Prostate gland (tissue), 2 donors: ENCODE measurements around the genes SLC6A7 and TCOF1.

DNA sequence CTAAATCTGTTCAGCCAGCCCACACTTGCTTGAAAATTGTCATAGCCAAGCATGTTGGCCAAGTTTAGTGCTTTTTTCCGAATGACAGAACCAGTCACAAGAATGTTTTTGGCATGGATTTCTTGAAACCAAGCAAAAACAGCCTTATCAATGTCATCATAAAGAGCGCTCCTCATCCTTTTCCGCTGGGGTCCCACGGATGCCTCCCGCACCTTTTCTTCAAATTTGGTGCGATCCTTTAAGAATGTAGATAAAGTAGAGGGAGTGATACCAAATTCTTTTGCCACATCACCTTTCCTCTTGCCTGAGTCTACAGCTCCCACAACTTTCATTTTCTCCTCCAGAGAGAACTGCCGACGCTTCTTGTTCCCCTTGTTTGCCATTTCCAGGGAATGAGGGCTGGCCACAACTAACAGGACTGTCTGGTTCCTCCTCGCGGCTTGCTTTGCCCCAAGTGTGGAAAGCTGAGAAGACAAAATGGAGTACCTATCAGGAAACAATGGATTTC is 4.4 kb downstream of the TIGD6 start:
- PRO-cap, result no peak
- RAMPAGE, long total RNA, 2 experiments, result no peak in any of the 2 experiments

DNA sequence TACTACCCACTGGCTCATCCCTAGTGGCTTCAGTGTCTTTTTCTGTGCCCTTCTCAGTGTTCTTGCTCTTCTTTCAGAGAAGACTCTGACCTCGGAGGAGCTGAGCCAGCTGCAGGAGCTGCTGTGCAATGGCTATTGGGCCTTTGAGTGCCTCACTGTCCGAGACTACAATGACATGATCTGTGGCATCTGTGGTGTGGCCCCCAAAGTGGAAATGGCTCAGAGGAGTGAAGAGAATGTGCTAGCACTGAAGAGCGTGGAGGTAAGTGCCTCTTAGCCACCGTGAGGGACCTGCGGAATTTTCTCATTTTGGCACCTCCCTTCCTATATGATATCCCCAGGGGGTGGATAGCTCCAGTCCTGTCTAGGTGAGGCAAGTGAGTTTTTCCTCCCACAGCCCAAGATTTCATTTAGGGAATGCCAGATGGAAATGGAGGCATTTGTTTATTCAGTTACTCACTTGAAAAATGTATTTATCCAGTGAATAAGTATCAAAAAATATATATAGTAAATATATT is 41.2 kb downstream of the HMGXB3 start:
- PRO-cap, result no peak
- RAMPAGE, long total RNA, 2 experiments, result no peak in any of the 2 experiments

DNA sequence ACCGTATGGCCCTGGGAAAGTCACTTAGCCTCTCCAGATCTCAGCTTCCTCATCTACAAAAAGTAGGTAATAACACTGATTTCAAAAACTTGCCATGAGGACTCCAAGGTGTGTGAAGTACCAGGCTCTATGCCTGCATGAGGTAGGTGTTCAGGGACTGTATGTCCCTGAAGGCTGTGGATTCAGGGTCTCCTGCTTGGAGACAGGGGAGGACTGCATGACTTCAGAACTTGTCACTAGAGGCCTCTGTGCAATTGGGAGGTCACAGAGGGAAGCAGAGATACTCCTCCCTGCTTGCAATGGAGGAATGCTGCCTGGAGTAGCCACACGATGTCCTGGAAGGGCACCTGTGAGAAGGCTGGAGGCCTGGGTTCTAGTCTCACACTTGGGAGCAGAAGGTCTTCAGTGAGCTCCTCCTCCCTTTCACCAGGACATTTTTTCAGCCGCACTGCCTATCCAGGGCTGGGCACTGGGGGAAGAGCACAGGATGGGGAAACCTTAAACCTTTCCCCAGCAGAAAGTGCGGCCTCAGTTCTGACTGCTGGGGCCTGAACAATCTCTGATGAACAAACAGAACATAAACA is 2.1 kb downstream of the PDGFRB start:
- PRO-cap, result unidirectional peak, plus-strand start at position 326 of the sequence
- RAMPAGE, long total RNA, 2 experiments, result no peak in any of the 2 experiments

DNA sequence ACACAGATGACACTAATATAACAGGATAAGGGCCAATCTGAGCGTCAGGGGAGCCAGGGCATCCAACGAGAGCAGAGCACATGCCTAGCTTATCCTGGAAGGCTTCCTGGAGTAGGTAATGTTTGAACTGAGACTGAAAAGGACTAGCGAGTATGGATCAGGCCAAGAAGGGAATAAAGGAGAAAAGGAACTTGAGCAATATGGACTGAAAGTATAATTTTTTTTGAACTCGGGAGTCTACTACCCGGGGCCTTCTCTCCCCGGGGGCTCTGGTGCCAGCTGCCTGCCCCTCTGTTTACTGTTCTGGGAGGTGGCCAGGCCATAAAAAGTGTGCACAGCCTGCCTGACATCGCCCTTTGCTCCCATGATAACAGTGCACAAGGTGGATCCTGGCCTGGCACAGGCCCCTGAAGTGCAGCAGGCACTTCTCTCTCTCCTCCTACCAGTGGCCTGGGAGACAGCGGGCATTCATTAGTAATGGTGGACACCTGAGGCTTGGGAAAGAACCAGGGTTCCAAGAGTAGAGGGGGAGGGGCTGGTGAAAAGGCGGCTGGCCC is 4.7 kb upstream of the SLC6A7 start:
- PRO-cap, result no peak
- RAMPAGE, long total RNA, 2 experiments, result no peak in any of the 2 experiments

DNA sequence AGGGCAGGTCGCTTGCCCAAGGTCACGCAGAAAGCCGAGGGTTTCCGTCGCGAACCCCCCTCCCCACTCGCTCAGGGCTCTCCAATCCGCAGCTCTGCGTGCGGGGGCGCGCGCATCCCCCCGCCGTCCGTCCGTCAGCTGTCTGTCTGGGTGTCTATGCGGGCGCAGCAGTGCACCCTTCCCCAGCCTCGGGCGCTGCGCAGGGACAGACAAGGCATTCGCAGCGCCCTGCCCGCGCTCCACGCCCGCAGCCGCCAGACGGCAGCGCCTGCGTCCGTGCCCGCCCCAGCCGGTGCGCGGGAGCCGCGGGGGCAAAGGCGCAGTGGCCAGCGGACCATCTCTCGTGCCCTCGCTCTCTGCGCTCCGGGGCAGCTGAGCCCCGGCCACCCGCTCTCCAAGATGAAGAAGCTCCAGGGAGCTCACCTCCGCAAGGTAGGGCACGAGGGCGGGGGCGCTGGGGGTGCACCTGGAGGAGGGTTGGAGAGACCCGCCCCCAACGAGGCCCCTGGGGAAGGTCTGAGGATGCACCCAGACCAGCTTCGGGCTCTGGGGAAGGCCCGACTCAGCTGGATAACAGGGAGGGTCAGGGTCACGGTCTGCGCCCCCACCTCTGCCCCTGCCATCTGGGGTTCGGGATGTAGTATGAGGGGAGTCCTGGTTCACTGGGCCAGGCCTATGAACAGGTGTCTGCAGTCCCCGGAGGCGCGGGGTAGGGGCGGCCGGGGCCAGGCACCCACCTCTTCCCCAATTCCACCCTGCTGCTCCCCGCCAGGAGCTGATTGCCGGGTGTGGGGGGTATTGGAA is at the start of gene SLC6A7:
TSS of gene SLC6A7 (plus strand) at position 134 of the 804 bp plus-strand sequence.
- PRO-cap, result no peak
- RAMPAGE, long total RNA, 2 experiments, result no peak in any of the 2 experiments

DNA sequence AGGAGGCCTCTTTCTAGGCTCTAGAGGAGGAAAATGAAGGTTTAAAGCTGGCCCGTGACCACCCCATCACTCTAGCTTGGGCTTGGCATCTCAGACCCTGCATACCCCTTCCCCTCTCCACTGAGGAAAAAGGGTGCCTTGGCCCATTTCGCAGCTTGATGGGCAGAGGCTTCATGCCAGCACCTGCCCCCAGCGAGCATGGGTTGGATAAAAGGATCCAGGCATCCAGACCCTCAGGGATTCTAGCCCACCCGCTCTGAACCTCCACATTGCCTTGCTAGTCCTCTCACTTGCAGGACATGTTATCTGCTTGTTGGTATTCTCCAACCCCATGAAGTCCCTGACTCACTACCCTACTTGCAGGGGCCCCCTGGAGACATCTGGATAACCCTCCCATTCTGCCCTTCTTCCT is 1.9 kb upstream of the CAMK2A start:
- PRO-cap, result no peak
- RAMPAGE, long total RNA, 2 experiments, result no peak in any of the 2 experiments

DNA sequence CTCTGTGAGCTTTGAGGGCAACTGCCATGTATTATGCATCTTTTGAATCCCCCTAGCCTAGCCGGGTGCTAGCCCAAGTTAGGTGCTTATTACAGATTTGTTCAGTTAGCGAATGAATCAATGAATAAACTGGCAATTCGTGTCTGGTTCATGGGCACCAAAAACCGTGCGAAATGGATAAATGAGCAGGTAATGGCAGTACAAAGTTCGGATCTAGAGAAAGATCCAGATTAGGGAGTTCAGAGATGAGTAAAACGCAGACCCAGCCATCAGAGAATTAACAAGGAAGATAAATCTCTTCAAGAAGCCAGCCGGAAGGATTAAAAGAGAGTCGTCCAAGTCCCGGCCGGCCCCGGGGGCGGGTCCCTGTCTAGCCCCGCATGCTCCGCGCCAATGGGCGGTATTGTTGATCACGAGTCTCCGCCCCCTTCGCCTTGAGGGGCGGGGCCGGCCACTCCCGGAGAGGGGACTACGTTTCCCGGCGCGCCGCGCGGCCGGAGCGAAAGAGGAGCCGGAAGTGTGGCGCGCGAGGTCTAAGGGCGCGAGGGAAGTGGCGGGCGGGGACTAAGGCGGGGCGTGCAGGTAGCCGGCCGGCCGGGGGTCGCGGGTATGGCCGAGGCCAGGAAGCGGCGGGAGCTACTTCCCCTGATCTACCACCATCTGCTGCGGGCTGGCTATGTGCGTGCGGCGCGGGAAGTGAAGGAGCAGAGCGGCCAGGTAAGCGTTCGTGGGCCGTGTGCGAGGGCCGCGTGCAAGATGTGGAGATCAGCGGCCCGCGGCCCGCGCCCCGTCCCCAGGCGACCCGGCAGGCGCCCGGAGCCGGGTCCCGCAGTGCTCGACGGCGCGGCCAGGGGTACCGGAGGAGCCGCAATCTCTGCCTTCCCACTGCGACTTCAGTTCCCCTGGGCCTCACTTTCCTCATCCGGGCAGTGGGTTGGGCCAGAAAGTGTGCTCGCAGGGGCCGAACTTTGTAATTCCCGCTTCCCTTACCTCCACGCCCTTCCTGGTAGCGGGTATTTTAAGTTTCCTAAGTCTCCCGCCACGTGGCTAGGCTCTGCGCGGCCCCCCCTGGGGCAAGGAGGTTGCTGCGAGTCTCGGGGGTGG is at the start of gene TCOF1:
TSS of gene TCOF1 (plus strand) at position 560 of the 1,104 bp plus-strand sequence.
- PRO-cap, result bidirectional peak, plus-strand start at position 503 of the sequence, minus-strand start at position 368 of the sequence
- RAMPAGE, long total RNA, 2 experiments, result start-site peak on the plus strand in 2 of 2 experiments, centred at position 589 of the sequence, 26 to 66 reads per replicate

- PRO-cap, result no peak
- RAMPAGE, long total RNA, 2 experiments, result no peak in any of the 2 experiments
Observed at GRCh38 chr5:150361959-150362291, 4.4 kb downstream of the TCOF1 start.

DNA sequence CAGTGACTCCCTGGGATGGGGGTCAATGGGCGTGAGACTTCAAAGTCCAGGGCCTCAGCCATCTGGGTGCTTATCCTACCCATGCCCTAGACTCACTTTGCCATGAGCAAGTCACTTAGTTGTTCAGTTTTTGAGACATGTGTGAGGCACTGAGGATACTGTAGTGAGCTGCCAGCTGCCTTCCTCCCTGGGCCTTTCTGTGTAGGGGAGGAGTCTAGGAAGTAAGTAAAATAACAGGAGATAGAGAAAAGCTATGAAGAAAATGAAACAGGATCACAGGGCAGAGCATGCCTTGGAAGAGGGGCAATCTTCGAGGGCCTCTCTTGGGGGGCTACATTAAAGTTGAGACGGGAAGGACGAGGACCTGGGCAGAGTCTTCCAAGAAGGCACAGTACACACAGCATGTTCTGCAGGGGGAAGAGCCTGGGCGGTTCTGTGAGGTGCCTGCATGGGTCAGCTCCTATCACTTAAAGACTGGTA is 5.9 kb downstream of the TCOF1 start:
- PRO-cap, result no peak
- RAMPAGE, long total RNA, 2 experiments, result no peak in any of the 2 experiments

DNA sequence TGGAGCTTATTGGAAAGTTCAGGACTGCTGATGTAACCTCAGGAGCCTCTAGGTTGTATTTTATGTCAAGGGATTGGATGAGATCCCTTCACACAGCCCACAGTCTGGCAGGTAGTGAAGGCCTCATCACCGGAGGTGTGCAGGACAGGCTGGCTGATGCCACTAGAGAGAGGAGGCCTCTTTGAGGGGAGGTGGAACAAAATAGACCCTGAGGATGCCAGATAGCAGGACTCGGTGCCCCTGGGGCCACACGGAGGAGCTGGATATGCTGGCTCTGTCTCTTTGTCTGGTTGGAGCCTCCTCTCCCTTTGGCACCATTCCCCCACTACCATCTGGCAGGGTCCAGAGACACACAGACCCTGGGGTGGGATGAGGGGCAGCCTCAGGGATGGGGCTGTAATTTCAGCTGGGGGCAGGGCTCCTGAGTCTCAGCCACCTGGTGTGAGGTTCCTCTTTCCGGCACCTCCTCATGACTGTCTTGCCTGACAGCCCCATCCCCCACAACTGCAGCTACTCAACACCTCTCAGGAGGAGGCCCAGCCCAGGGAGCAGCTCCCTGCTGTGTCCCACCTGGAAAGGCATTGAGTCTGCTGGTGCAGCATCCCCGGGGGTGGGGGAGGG is 11.5 kb upstream of the RPS14 start:
- PRO-cap, result no peak
- RAMPAGE, long total RNA, 2 experiments, result no peak in any of the 2 experiments

DNA sequence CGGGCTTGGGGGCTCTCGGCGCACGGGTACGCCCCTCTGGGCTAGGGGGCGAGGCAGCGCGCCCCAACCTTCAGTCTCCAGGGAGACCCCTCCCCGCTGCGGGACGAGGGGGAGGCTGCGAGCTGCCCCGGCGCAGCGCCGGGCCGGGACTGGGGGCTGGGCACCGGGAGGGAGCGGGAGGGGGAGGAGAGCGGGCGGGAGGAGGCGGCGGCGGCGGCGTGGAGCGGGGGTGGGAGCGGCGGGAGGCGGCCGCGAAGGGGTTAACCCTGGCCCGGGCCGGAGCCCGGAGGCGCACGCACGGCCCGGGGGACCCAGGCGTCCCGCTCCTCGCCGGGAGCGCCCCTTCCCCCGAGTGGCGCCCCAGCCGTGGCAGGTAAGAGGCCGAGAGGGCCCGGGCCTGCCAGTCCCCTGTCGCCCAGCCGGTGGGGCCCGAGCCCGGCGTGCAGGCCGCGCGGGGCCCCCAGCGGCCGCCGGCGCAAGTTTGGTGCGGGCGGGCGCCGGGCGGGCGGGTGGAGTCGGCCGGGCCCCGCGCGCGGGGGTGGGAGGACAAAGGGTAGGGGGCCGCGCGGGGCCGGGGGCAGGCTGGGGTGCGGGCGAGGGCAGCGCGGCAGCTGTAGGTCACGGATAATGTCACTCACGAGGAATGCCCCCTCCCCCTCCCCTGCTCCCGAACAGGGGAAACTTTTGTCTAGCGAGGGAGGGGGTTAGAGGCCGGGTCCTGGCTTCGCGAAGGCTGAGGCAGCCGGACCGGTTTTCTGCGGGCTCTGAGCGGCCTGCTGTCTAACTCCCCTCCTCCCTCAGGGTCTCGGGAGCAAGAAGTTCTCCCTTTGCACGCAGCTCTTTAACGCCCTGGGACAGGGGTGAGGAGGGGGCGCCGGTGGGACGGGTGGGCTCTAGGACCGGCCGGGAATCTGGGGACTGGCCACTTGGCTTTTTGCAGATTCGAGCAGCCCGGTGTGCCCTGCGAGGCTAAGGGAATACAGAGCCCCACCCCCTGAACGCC is 21.6 kb upstream of the NDST1 start:
- PRO-cap, result bidirectional peak, plus-strand start at position 188 of the sequence, minus-strand start at position 151 of the sequence; bidirectional peak, plus-strand start at position 750 of the sequence, minus-strand start at position 483 of the sequence
- RAMPAGE, long total RNA, 2 experiments, result start-site peak on the plus strand in 1 of 2 experiments, centred at position 302 of the sequence, 20 reads per replicate

GRCh38 chr5:150498306-150498953 is 9.5 kb upstream of the NDST1 start:
- PRO-cap, result no peak
- RAMPAGE, long total RNA, 2 experiments, result no peak in any of the 2 experiments

GRCh38 chr5:150510101-150511086 is 2.5 kb downstream of the NDST1 start:
- PRO-cap, result bidirectional peak, plus-strand start at chr5:150510637, minus-strand start at chr5:150510508
- RAMPAGE, long total RNA, 2 experiments, result no peak in any of the 2 experiments

DNA sequence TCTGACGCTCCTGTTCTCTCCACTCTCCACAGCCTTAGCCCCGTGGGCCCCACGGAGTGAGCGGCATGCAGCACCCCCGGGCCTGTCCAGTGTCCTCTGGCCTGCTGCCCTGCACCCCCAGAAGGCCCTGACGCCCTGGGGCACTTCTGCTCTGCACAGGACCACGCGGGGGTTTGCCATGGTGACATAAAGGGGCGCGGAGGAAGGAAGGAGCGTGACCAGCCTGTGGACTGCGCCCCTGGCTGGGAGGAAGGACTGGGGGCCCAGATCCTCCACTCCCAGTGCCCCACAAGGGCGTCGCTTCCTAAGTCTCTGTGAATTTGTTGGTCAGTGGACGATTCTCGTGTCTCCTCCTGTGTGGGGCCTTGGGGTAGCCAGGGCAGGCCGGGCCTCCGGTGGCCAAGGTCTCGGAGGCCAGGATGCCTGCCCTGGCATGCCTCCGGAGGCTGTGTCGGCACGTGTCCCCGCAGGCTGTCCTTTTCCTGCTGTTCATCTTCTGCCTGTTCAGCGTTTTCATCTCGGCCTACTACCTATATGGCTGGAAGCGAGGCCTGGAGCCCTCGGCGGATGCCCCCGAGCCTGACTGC is 13.0 kb downstream of the NDST1 start:
- PRO-cap, result no peak
- RAMPAGE, long total RNA, 2 experiments, result no peak in any of the 2 experiments

GRCh38 chr5:150534816-150535357 is 27.0 kb downstream of the NDST1 start:
- PRO-cap, result no peak
- RAMPAGE, long total RNA, 2 experiments, result no peak in any of the 2 experiments

- PRO-cap, result no peak
- RAMPAGE, long total RNA, 2 experiments, result no peak in any of the 2 experiments
Observed at GRCh38 chr5:150567404-150567765, 59.5 kb downstream of the NDST1 start.

GRCh38 chr5:150581989-150582743 is 58.3 kb upstream of the SYNPO start:
- PRO-cap, result no peak
- RAMPAGE, long total RNA, 2 experiments, result no peak in any of the 2 experiments

- PRO-cap, result bidirectional peak, plus-strand start at chr5:150600325, minus-strand start at chr5:150600224
- RAMPAGE, long total RNA, 2 experiments, result no peak in any of the 2 experiments
Observed at GRCh38 chr5:150600039-150600470, 40.4 kb upstream of the SYNPO start.

GRCh38 chr5:150610231-150610713 is 30.2 kb upstream of the SYNPO start:
- PRO-cap, result no peak
- RAMPAGE, long total RNA, 2 experiments, result no peak in any of the 2 experiments

DNA sequence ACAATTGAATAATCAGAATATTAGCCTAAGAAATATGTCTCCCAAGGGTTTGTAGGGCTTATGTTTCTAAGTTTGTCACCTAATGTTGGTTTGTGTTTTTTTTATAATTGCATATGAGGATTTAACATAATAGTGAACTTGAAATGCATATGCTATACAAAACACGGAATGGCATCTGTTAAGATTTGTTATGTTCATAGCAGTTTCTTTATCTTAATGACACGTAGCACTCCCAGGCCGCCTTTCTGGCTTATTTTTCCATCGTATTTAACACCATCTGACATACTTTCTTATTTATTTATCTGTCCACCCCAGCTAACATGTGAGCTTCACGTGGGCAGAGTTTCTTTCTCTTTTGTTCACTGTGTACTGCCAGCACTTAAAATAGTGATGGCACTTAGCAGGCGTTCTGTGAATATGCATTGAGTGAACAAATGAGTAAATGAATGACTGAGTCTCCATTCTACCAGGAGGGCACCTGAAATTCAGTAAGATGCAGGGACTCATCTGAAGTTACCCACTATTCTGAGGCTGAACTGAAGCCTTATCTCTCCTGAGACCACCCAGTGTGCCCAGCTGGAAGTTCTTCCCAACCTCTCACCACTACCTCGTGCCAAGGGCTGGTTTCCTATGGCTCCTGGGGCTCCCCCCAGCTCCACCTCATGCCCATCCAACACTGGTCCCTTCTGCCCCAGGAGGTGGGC is 29.4 kb upstream of the SYNPO start:
- PRO-cap, result no peak
- RAMPAGE, long total RNA, 2 experiments, result no peak in any of the 2 experiments